Karpas-422 (cell line): ENCODE measurements around a stretch of chr7.

DNA sequence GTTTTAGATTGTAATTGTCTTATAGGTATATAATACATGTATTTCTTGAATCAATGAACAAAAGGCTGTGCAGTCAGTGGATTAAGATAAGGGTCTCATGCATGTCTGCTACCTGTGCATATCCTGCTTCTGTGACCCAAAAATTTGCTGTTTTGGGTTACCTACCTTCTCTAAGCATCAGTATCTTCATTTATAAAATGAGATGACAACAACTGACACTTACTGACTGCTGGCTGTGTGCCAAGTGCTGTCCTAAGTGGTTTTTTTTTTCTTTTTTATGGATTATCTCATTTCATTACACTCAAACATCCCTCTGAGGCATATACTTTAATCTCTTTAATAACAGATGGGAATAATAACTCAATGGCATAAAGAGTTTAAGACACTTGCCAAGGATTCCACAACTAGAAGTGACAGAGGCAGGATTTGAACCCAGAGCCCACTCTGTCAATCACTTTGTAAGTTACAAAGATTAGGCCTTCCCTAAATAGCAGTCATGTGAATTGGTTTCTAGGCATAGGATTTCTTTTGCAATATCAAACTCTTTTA lies 2.1 kb downstream of the PDK4 start:
- PRO-cap, result no peak
- RAMPAGE, long total RNA, result no peak

DNA sequence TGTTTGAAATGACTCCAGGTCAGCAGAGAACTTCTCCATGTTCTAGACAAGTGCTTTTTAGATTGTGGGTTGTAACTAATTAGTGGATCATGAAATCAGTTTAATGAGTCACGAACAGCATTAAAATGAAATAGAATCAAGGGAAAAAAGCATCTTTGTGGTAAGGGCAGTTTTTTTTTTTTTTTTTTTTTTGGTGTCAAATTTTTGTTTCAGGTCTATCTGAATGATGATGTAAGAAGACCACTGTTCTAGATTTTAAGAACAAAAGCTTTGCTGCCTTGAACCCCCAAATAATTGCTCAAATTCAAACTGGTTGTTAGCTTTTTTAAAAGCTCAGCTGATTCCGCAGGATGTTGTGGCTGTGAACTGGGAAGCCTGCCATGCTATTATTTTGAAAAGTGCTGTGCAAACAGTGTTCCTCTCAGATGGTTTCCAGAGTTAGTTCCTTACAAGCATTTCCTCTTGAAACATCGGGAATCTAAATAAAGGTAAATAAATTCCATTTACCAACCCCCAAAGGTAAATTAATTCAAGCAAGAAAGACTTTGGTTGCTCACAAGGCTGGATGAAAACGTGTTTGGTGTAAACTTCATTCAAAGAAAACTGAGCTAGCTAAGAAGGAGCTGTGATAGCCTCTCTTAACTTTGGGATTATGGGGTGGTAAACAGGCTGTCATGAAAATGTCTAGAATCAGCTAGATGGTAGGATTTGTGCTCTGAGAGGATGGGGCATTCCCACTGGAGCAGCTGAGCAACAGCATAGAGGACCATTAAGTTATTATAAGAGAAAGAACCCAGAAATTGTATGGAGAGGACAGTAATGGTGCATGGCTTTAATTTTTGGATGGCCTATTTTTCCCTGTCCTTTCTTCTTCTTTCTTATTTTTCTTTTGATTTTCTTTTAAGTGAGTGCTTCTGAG lies 13.3 kb upstream of the PDK4 start:
- PRO-cap, result no peak
- RAMPAGE, long total RNA, result no peak

- PRO-cap, result no peak
- RAMPAGE, long total RNA, result no peak
Observed at GRCh38 chr7:96401245-96401679, 79.4 kb upstream of the SLC25A13 start.

- PRO-cap, result no peak
- RAMPAGE, long total RNA, result no peak
Observed at GRCh38 chr7:97011541-97012117, 6.3 kb downstream of the DLX6 start.

DNA sequence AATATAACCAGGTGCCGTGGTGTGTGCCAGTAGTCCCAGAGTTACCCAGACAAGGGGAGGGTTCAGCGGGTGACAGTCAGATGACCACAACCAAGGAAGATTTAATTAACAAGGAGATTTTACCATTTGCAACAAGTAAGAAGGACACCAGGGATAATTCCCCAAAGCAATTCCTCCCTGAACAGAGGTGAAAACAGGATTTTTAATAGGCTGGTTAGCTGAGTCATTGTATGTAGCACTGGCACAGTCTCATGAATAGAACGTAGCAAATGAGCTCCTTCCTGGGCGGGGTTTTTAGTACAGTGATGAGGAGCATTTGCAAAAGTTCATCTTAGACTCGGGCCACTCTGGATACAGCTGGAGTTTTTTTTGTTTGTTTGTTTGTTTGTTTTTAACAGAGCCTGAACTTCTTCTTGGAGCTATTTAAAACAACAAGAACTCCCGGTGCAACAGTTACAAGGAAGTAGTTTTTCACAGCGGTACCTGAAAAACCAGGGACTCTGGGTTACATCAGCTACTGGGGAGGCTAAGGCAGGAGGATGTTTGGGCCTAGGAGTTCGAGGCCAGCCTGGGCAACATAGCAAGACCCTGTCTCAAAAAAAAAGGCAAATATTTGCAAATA lies 39.0 kb downstream of the TAC1 start:
- PRO-cap, result no peak
- RAMPAGE, long total RNA, result no peak

DNA sequence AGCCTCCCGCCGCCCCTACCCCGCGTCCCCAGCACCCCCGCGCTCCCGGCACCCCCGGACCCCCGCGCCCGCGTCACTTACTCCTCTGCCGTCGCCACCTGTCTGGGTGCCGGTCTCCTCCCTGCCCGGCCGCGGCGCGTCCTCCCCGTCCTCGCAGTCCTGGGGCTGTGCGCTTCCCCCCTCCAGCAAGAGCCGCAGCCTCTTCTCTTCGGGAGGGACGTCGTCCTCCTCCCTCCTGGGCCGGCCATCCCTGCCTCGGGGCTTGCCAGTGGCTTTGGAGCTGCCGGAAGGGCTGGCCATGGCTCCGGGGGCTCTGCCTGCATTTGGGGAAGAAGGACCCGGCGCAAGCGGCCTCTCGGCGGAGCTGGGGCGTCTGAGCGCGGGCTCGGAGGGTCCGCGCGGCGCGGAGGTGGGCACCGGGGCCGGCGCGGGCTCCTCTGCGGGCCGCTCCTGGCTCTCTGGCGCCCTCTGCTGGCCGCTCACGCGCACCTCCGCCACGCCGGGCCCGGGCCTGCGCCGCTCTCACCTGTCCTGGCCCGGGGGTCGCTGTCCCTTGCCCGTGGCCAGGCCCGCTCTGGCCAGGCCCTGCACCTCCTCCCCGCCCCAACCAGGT lies 55.9 kb upstream of the ASNS start:
- PRO-cap, result no peak
- RAMPAGE, long total RNA, result no peak

GRCh38 chr7:98086211-98086868 lies 20.3 kb upstream of the LMTK2 start:
- PRO-cap, result no peak
- RAMPAGE, long total RNA, result no peak

DNA sequence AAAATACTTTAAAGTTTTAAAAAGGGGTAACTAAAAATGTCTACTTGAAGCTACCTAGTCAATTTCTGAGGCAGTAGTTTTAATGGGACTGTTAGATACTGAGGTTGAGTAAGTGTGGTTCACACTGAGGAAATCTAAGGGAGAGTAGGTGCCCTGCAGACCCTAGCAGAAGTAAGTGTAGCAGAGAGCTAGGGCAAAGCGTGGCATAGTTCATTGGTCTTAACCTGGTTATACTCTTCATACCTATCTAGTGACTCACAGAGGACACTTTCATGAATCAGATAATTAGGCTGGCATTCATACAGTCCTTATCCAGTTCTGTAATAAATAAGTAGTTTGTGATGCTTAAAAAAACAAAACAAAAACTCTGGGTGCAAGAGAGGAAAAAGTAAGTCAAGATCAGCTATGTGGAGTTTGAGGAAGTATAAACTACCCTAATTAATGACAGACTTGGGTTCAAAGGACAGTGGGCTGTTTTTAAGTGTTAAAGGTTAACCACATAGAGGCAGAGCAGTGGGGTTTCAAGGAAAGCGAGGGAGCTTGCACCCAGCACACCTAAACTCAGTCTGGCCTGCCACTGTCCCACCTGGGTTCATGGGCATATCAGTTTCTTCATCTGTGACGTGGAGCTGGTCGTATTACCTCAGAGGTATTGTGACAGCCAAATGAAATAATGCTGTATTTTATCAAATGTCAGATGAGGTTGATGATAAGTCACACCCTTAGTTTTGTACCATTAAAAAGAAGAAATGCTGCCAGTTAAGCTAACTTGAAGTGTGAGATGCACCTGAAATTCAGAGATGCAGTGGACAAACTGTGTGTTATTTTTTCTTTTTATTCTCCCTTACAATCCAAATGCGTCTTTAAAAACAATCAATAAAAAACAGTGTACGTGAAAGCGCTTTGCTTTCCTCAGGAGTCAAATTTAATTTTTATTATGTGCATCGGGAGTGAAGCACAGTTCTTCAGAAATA lies 27.2 kb downstream of the LMTK2 start:
- PRO-cap, result no peak
- RAMPAGE, long total RNA, result no peak

GRCh38 chr7:98178241-98178806 lies 32.9 kb upstream of the BHLHA15 start:
- PRO-cap, result no peak
- RAMPAGE, long total RNA, result no peak

- PRO-cap, result no peak
- RAMPAGE, long total RNA, result no peak
Observed at GRCh38 chr7:98240770-98241323, 11.2 kb downstream of the TECPR1 start.

DNA sequence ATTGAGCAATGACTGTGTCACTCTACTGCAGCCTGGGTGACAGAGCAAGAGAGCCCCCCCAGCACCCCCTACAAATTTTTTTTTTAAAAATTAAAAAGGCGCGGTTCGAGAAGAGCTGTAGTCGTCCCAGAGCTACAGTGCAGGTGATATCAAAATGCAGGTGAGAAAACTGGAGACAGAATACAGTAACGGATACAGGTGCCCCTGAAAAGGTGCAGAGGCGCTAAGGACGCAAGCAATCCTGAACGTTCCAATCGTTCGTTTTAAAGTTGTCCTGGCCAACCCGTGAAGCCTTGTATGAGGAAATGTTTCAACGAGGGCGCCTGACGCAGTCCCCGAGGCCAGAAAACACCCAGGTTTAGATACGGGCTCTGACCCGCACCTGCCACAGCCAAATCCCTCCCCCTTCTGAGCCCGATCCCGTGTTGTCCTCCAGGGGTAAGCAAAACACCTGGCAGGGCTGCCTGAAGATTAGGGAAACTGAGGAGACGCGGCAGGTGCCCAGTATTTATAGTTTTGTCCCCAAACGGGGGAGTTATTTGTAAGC lies 860 bp upstream of the BRI3 start:
- PRO-cap, result no peak
- RAMPAGE, long total RNA, result no peak

DNA sequence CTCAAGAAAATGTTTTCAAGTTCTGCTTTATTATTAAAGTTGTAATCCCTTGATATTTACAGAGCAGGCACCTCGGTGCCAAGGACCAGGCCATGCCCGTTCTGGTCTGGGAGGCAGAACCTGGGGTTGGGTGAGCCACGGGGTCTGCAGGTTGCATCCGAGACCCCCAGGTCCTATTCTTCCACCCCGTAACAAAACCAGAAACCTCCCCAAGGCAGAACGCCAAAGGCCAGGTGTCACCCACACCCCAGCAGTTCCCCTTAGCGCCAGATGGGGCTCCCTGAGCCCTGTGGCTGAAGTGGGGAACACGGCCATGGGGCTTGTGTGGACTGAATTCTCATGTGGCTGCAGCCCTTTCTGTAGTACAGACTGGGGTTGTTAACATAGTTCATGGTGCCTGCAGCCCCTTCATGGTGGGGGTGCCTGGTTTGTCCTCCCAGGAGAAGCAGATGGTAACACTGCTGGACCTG lies 10.2 kb downstream of the BRI3 start:
- PRO-cap, result no peak
- RAMPAGE, long total RNA, result no peak

DNA sequence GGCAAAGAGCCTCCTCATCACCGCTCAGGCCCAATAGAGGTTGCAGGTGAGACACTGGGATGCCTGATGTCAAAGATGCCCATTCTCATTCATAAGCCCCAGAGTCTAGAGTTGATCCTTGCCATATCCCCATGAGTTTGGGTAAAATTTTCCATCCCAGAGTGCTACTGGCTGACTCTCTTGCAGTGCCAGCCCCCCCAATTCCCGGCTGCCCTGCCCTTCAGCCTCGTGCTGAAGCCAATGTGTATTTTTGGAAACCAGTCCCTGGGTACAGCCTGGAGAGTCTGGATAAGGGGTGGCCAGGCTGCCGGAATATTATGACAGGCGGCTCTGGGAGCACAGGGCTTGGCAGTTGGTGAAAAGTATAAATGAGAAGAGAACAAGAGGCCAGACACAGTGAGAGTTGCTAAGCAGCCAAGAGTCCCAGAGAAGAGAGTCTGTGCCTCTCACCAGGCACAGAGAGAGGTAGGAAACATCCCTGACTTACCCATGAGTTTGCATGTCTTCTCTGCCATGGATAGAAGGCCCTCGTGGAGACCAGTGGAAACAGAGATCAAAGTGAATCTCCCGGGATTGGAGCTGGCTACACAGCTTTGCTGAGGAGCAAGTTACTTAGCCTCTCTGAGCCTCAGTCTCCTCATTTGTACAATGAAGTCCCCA lies 53.6 kb downstream of the TMEM130 start:
- PRO-cap, result no peak
- RAMPAGE, long total RNA, result no peak

GRCh38 chr7:98867096-98867960 lies 2.5 kb downstream of the TMEM130 start:
- PRO-cap, result no peak
- RAMPAGE, long total RNA, result no peak

GRCh38 chr7:98910928-98911371 lies 32.6 kb downstream of the TRRAP start:
- PRO-cap, result no peak
- RAMPAGE, long total RNA, result no peak

GRCh38 chr7:98917342-98917929 lies 39.1 kb downstream of the TRRAP start:
- PRO-cap, result no peak
- RAMPAGE, long total RNA, result no peak

- PRO-cap, result no peak
- RAMPAGE, long total RNA, result no peak
Observed at GRCh38 chr7:99030906-99031918, 112.7 kb downstream of the SMURF1 start.

DNA sequence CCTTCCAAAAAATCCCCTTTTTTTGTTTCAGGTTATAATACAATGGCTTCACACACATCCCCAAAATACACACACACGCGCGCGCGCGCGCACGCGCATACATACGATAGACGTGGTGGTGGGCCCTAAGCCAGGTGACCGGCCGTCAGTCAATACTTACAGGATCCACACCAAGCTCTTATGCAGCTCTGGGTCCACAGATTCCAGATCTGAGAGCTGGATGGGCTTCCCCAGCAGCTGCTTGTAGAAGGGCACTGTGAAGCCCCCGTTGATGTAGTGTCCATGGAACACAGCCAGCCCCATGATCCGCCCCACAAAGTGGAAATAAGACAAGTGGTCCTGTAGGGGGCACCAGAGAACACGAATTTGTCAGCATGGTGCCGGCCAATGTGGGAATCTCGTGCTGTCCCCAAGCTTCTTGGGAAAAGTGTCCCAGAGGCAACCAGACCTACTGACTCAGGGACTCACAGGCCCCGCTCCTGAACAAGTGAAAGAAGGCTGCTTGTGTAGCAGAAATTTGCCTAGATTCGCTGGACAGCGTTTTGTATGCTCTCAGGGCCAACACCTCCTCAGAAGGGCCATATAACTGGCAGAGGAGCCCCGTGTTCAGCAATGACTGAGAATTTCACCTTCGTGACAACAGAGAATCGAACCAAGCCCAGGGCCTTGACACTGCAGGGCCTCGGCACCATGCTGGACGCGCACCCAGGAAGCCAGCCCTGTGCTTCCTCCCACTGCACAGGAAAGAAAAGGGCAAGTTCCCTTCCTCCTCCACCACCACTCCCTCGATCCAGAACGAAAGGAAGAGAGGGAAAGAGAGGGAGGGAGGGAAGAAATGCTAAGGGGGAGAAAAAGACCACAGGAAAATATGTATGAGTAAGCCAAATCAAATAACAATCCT lies 103.4 kb downstream of the SMURF1 start:
- PRO-cap, result no peak
- RAMPAGE, long total RNA, result no peak

DNA sequence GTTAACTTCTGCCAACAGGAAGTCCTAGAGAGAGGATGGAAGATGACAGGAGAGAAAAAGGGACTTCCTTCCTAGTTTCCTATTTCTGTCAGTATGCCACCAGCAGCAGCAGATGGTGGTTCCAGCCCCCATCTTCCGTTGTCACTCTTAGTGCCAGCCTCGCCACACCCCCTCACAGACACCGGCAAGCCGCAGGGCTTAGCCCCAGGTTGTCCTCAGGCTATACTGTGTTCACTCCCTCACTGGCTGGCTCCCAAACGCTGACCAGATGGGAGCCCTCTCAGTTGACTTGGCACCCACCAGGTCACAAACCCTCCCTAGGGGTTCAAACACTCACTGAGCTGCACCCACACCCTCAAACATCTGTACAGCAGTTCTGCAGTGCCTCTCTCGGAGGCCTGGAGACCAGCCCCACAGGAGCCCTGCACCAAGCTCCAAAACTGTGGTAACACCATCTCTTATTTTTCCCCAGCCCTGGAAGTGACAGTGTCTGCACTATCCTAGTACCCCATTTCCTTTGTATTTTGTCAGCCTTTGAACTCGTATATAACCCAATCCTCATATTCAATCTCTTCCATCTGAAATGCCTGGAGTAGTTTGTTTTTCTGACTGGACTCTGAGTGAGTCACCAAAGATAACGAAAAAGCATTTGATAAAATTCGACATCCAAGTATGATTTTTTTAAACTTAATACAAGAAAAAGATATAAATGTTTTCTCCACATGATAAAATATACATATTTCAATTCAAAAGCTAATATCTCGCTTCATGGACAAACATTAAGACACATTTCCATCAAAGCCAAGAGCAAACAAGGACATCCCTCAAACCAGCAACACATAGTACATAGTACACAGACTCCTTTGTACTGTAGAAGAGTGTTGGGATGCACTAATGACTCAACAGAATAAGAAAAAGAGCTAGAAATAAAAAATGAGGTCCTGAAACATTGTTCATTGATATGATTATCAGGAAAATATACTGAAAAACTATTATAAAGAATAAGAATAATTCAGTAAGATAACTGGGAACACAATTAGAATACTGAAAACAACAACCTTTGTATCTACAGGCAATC lies 34.5 kb downstream of the SMURF1 start:
- PRO-cap, result no peak
- RAMPAGE, long total RNA, result no peak

GRCh38 chr7:99330368-99330933 lies 4.8 kb downstream of the ARPC1A start:
- PRO-cap, result no peak
- RAMPAGE, long total RNA, result no peak